Mesenchymal stem cell of Wharton's jelly (primary cell): ENCODE measurements around a stretch of chr5.

DNA sequence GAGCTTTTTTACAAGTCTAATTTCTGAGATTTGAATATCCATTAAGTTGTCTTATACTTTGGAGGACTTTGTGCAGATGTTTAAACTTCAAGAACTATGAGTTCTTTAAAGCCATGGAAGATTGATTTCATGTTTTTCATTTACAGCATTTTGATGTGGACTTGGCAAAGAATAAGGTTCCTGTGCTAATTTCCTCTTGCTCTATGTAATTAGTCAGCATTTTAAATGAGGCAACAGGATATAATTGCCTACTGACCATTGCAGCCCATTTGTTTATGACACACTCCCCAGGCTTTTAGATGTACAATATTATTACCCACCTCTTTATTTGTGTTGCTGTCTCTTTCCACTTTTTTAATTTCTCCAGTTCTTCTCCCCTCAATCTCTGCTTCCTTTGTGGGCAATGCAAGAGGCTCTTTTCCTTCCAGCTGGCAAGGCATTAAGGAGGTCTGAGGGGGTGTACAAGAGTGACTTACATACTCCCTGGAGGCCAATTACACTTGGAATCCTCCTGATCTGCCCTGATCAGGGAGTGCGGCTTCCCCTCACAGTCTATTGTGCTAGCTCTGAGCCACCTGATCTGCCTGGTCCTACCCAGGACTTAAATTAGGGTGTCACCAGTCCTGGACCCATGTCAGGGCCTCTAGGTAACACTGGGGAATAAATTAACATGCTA, 420.8 kb upstream of the NR2F1 start:
- CAGE, long polyA plus RNA: no peak

DNA sequence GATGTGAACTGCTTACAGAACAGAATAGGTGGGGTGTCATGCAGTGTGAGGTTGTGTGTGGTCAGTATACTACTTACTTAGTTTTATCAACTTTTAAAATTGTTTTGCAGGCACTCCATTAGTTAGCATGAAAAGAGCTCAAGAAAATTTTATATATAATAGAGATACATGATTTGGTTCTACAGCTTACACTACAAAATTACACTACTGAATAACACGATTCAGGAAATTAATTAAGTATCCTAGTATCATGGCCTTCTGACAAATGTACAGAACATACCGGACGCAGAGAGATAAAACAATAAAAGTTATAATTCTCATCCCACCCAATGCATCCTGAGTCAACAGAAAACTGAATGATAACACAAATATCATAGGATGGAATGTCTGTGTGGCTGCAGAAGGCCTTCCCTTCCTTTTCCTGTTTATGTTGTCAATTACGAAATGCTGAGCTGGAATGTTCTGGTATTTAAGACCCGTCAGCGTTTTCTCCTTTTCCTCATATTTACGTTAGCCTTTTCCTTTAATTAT, 223.9 kb upstream of the NR2F1 start:
- CAGE, long polyA plus RNA: no peak

GRCh38 chr5:93607778-93608253, 24.8 kb downstream of the NR2F1 start:
- CAGE, long polyA plus RNA: no peak

GRCh38 chr5:94471505-94471889, 146.9 kb downstream of the KIAA0825 start:
- CAGE, long polyA plus RNA: no peak

- CAGE, long polyA plus RNA: no peak
These were observed 276.1 kb downstream of the SLF1 start for GRCh38 chr5:94894396-94895071.

- CAGE, long polyA plus RNA: no peak
These were observed 257.5 kb downstream of the MCTP1 start for GRCh38 chr5:95027367-95027820.

DNA sequence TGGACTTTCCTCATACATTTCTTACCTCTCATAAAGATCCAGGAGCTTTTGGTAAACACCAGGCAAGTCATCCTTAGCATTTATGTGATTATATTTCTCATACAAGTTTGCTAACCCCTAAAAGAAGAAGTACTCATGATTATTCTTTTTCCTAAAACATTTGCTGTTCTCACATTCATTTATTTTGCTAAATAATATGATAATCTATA, 13.1 kb downstream of the SKIC3 start:
- CAGE, long polyA plus RNA: no peak

- CAGE, long polyA plus RNA: no peak
These were observed 11.5 kb downstream of the SKIC3 start for GRCh38 chr5:95543128-95543815.

DNA sequence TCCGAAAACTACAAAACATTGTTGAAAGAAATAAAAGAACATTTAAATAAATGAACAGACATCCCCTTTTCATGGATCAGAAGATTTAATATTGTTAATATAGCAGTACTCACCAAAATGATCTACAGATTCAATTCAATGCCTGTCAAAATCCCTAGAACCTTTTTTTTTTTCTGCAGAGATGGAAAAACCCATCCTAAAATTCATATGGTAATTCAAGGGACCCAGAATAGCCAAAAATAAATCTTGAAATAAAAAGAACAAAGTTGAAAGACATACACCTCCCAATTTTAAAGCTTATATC, 5.2 kb downstream of the ARSK start:
- CAGE, long polyA plus RNA: no peak

DNA sequence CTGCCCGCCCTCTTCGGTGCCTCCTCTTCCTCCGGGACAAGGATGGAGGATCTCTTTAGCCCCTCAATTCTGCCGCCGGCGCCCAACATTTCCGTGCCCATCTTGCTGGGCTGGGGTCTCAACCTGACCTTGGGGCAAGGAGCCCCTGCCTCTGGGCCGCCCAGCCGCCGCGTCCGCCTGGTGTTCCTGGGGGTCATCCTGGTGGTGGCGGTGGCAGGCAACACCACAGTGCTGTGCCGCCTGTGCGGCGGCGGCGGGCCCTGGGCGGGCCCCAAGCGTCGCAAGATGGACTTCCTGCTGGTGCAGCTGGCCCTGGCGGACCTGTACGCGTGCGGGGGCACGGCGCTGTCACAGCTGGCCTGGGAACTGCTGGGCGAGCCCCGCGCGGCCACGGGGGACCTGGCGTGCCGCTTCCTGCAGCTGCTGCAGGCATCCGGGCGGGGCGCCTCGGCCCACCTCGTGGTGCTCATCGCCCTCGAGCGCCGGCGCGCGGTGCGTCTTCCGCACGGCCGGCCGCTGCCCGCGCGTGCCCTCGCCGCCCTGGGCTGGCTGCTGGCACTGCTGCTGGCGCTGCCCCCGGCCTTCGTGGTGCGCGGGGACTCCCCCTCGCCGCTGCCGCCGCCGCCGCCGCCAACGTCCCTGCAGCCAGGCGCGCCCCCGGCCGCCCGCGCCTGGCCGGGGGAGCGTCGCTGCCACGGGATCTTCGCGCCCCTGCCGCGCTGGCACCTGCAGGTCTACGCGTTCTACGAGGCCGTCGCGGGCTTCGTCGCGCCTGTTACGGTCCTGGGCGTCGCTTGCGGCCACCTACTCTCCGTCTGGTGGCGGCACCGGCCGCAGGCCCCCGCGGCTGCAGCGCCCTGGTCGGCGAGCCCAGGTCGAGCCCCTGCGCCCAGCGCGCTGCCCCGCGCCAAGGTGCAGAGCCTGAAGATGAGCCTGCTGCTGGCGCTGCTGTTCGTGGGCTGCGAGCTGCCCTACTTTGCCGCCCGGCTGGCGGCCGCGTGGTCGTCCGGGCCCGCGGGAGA, 658 bp downstream of the GPR150 start:
- CAGE, long polyA plus RNA: no peak

DNA sequence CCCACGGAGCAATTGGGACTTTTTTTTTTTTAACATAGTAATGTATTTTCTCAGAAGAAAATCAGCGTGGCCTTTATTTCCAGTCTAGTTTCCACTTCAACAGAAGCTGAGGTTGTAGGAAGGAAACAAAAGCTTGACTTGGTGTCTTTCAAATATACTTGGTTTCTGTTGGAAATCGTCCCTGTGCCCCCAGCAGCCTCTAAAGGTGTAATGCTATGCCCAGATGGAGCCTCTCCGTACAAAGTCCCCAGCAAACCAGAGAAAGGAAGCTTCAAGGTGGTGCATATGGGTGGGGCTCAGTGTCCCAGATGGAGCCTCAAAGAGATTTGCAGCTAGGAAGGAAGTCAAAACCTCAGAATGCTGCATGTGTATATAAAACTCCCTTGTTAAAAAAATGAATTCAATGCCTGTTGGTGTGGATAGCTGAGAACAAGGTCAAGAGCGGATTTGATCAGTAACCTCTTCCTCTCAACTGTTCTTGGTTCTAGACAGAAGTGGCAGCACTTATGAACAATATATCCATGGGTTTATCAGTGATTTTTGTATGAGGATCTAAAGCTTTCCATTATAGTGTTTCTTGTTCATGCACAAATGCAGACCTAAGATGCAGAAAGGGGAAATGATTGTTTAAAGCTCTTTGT, 2.4 kb downstream of the GPR150 start:
- CAGE, long polyA plus RNA: no peak

GRCh38 chr5:95770973-95772093, 40.2 kb downstream of the RHOBTB3 start:
- CAGE, long polyA plus RNA: no peak

DNA sequence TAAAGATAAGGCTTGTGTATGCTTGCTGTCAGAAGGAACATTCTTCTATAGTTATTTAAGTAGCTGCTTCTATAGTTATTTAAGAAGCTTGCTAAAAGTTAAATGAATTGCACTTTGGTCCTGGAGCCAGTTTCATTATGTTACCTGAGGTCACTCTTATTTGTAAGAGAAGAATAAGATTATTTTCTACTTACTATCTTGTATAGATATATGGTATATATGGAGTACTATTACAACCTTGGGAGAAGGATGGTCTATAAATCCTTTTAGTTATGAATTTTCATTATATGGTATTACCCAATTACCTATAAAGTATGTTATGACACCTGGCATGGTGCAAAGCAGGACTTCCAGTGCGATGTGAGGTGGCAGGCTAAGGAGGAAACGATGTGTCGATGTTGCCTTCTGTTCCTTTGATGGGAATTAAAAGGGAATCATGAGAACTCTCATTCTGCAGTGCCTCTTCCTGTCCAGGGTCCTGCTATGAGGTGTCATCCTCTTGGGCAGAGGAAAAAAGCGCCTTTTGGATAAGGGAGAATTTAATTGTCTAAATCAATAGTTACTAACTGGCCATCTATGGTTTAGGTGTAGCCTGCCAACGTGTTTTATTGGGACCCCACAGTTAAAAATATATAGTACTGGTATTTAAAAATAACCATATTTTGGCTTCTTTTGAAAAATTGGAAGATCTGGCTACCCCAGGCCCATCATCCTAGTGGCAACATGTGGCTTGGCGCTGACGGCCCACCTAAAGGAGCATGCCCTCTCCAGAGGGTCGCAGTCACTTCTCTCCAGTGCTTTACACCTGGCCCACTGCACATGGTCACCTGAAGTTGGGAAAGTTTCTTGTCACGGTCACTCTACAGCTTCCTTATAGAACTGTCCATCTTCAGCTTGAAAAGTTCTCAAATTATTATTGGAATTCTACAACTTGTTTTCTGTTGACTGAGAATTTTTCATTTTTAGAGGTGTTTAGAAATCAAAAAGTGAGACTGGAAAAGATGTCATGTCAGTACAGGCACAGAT, 32.0 kb downstream of the GLRX start:
- CAGE, long polyA plus RNA: no peak

DNA sequence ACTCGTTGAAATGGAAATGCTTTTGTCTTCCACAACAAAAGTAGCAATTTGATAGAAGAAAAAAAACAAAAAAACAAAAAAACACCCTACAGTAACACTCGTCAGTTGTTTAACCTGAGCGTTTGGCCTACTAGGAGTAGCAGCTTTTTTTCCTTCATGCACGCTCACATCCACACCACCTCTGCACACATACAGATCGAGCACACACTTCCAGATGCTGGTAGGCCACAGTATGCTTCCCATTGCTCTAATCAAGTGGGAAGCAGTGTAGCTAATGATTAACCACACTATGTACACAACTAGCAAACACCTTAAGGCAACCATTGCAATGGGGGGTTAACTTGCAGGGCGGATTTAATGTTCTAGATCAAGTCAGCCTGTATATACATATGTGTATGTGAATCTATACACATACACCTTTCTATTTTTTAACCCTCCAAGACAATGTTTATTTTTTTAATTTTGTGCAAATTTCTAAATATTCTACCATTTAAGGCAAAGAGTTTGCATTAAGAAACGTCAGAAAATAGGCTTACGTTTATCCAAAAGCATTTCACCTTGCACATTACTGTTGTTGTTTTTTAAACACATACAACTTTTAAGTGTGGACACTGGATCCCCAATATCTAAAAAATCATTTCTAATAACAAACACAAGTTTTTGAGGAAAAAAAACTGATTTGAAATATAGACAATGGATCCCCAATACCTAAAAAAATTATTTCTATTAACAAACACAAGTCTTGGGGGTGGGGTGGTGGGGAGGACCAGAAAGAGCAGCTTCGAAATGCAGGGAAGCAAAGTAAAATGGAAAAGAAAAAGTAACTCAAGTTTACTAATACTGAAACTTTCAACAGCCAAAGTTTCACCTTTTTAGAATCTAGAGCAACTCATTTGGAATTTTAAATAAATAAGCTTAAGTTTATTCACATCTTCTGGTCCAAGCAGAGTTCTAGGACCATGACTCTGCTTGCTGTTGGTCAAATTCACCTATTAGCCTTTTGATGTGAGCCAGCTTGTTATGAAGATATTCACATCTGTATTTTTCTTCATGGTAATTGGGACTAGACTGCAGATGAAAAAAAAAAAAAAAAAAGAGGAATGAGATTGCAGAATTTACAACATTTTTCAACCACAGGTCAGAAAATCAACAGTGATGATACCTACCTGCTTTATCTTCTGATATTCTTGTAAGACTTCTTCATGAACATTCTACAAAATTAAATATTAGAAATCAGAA, 65.8 kb upstream of the GLRX start:
- CAGE, long polyA plus RNA: no peak

DNA sequence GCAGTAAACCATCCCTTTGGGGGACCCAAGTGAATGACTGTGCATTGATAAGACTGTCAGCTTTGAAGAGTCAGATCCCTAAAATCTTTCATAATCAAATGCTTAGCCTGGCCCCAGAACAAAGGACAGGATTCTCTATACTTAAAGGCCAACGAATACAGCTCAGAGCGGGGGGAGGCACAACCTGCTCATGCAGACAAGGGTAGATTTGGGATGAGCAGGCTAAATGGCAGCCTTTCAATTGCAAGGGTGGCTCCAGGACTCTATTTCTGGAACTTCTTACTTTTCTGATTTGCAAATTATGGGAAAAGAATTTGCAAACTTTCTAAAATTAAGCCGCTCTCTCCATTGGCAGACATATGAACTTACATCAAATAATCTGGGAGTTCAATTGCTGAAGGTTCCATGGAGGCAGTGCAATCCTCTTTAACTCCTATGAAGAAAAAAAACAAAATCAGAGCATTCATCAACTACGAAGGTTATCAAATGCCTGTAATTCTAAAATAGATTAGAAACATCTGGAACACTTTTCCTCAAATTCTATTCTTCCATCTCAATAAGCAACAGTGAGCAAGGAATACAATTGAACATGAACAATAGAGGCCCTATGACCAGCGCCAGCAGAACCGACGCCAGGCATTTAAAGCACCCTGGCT, 66.3 kb downstream of the ELL2 start:
- CAGE, long polyA plus RNA: no peak

DNA sequence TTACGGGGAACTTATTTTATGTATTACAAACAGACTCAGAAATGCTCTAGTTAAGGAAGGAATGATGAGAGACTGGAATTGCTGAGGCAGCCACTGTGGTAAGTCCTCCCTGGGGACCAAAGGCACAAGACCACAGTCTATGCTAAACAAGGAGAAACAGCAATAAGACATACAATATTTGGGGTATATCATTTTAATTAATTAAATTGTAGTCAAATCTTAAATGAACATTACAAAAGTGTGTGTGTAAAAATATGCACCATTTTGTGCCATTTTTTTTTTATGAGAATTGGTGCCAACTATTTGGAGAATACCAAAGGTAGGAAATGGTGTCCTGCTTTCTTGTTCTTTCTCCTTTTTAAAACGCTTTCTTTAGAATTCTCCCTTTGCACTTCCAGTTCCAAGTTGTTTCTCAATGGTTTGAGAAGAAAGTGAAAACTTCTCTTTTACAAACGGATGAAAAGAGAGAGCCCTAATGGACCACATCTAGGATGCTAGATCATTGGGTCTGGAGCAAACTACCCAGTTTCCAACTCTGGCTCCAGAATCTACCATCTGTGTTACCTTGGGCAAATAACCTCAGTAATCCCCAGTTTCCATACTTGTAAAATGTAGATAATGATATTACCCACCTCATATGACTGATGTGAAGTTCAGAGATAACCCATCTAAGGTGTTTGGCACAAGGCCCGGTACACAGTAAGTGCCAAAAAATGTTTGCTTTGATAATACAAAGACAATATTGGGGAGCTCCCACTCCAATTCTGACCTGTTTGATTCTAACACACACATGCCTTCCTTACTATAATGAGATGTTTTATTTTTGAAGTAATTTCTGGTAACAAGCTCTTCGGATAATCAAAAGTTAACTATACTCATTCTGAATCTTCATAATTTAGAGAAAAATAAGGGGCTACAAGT, 30.8 kb downstream of the ELL2 start:
- CAGE, long polyA plus RNA: no peak

DNA sequence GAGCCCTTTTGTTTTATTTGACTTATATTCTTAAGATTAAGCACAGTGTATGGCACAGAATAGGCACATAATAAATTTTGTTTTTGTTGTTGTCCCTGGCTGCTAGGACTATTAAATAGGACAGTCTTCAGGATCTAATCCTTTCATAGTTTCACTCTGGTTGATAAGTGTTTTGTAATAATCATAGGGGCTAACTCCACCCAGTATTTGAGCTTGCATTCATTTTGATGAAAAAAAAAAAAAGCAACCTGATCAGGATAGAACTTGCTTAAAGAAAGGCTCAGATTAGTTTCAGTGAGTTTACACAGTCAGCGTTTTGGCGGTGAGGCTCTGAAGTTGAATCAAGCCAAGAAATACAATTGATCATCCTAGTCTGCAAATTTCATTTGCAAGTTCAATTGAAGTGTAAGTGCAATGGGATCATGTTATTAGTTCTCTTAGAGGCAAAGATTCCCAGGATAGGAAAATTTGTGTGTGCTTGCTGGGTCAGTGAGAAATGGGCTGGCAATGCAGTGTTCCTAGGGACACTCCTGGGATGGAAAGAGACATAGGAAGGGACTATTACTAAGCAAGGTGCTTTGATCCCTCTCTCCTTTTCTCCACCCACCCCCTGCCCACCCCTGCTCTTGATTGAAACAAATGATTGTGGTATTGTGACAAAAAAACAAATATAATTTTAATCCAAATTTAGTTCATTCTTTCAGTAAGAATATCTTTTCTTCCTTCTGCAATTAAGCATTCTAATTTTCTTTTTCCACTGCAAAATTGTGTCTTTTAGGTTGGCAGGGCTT, 159.8 kb upstream of the ELL2 start:
- CAGE, long polyA plus RNA: no peak

DNA sequence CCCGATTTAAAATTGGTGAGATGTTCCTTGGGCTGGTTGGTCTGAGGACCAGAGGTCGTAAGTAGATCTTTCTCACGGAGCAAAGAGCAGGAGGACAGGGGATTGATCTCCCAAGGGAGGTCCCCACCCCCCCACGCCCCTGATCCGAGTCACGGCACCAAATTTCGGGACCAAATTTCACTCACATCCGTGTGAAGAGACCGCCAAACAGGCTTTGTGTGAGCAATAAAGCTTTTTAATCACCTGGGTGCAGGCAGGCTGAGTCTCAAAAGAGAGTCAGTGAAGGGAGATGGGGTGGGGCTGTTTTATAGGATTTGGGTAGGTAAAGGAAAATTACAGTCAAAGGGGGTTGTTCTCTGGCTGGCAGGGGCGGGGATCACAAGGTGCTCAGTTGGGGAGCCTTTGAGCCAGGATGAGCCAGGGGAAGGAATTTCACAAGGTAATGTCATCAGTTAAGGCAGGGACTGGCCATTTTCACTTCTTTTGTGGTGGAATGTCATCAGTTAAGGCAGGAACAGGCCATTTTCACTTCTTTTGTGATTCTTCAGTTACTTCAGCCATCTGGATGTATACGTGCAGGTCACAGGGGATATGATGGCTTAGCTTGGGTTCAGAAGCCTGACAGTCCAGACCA, 210.3 kb upstream of the ELL2 start:
- CAGE, long polyA plus RNA: no peak

DNA sequence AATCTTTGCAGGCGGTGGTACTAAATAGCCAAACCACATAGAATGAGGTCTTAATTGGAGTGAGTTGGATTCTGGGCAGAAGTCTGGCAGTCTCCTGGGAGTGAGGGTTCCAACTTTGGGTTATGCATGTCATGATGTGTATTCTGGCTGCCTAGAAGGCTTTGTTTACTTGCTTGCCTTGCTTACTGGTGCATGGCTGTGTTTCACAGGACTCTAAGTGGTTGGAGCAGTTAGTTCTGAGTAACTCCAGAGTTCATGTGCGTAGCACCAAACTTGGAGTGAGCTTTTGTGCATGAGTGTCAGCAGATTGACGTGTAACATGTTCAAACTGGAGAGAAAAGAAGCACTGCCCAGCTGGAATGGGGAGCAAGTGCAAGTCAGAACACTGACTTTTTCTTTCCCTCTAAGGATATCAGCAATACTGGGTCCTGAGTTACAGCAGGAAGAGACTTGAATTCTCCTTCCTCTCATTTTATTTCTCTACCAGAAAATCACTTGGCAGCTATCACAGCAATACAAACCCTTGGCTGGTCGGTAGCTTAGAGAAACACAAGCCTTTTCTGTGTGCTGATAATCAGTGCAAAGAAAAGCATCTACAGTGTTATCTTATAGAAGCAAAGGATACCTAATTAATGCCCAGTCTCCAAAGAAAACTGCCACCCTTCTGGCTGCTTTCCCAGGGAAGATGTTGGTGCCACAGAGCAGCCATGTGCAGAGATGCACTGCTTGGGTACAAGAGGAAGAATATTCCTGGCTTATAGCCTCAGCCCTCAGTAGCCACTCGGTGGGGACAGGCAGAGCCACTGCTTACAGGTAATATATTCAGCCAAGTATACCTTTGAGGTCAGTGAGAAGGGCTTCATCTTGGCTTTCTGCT, 185.6 kb downstream of the PCSK1 start:
- CAGE, long polyA plus RNA: no peak

- CAGE, long polyA plus RNA: no peak
These were observed 28.6 kb upstream of the CAST start for GRCh38 chr5:96633598-96633993.